ENCODE results near the genes BDH1 and RPL35A.

DNA sequence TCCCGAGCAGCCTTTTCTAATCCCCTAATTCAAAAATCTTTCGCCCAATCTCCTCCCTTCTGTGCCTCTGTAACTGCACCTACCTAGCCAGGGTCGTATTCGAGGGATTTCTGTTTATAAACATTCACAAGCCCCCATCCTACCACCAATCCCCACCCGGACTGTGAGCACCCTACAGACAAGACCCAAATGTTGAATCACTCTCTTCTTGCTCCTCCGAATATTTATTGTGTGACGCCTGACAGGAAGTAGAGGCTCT is 1.7 kb downstream of the BDH1 start:
- PRO-cap, result no peak
- RAMPAGE, long total RNA, 2 experiments, result no peak in any of the 2 experiments

GRCh38 chr3:197555784-197556460 is at the start of gene BDH1:
Gene BDH1, minus strand, starts transcription at chr3:197555968.
- PRO-cap, result unidirectional peak, minus-strand start at chr3:197555966
- RAMPAGE, long total RNA, 2 experiments, result start-site peak on the minus strand in 2 of 2 experiments, at chr3:197555956-197555984 at its widest, 37 to 90 reads per replicate

DNA sequence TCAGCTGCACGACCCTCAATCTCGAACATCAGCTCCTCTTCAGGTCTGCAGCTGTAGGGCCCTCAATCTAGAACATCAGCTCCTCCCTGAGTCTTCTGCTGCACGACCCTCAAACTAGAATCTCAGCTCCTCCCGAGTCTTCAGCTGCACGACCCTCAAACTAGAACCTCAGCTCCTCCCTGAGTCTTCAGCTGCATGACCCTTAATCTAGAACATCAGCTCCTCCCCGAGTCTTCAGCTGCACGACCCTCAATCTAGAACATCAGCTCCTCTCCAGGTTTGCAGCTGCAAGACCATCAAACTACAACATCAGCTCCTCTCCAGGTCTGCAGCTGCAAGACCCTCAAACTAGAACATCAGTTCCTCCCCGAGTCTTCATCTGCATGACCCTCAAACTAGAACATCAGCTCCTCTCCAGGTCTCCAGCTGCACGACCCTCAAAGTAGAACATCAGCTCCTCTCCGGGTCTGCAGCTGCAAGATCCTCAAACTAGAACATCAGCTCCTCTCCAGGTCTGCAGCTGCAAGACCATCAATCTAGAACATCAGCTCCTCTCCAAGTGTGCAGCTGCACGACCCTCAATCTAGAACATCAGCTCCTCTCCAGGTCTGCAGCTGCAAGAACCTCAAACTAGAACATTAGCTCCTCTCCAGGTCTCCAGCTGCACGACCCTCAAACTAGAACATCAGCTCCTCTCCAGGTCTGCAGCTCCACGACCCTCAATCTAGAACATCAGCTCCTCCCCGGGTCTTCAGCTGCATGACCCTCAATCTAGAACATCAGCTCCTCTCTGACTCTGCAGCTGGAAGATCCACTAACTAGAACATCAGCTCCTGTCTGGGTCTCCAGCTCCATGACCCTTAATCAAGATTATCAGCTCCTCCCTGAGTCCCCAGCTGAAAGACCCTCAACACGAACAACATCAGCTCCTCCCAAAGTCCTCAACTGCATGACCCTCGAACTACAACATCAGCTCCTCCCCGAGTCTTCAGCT is 84.5 kb upstream of the BDH1 start:
- PRO-cap, result no peak
- RAMPAGE, long total RNA, 2 experiments, result no peak in any of the 2 experiments

DNA sequence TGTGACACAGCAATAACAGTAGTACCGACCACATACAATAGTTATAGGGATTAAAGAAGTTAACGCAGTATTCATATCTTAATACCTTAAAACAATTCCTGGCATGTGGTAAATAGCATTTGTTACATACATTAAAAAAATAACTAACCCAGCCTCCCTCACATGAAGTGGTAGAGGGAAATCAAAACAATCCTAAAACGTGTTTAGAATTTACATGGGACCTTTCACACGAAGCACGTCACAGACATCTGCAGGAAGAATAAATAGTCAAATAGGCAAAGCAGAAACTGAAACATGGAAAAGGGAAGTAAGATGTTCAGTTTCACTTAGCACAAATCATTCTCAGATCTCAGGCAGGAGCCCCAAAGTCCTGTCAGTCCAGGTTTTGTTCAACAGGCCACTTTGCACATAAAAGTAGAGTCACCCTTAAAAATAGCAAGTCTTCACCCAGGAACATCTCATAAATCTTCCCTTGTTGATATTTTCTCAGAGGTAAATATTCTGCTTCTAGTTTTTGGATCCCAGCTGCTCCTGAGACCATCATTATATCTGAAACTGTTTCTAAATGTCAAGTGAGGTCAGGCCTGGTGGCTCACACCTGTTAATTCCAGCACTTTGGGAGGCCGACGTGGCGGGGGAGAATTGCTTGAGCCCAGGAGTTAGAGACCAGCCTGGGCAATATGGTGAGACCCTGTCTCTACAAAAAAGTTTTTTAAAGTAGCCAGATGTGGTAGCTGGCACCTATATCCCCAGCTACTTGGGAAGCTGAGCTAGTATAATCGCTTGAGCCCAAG is 2.0 kb downstream of the RUBCN start:
- PRO-cap, result no peak
- RAMPAGE, long total RNA, 2 experiments, result no peak in any of the 2 experiments

GRCh38 chr3:197735789-197736615 is 702 bp downstream of the RUBCN start:
- PRO-cap, result unidirectional peak, plus-strand start at chr3:197736100
- RAMPAGE, long total RNA, 2 experiments, result no peak in any of the 2 experiments

- PRO-cap, result no peak
- RAMPAGE, long total RNA, 2 experiments, result no peak in any of the 2 experiments
These were observed 18.3 kb downstream of the LRCH3 start for GRCh38 chr3:197809124-197809894.

DNA sequence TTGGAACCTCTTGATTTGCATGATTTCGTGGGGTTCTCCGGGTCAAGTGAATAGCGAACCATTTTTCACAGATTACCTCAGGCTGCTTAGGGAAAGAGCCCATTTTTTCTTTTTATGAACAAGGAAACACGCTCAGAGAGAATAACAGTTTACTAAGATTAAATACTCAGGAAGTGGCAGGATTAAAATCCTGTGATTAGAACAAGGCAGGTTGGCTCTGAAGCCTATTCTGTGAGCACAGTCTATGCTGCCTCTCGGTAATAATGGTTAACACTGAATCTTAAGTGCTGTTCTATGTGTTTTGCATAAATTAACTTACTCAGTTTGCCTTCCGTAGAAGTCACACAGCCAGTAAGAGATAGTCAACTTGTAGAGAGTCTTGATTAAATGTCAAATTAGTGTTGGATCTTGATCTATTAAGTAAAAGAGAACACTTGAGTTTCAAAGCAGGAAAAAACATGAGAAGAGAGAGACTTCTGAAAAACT is 59.9 kb downstream of the LRCH3 start:
- PRO-cap, result no peak
- RAMPAGE, long total RNA, 2 experiments, result start-site peak on the minus strand in 1 of 2 experiments, centred at position 99 of the sequence, 54 reads per replicate

- PRO-cap, result no peak
- RAMPAGE, long total RNA, 2 experiments, result no peak in any of the 2 experiments
These were observed 60.6 kb upstream of the RPL35A start for GRCh38 chr3:197889067-197890151.

GRCh38 chr3:197949989-197950918 is at the start of gene RPL35A:
Gene RPL35A, plus strand, starts transcription at chr3:197950190.
- PRO-cap, result unidirectional peak, plus-strand start at chr3:197950193
- RAMPAGE, long total RNA, 2 experiments, result start-site peak on the plus strand in 2 of 2 experiments, at chr3:197950189-197950222 at its widest, 14,324 to 21,263 reads per replicate

- PRO-cap, result no peak
- RAMPAGE, long total RNA, 2 experiments, result no peak in any of the 2 experiments
These were observed 120.2 kb downstream of the LMLN start for GRCh38 chr3:198080239-198080522.